Metanephros (tissue), 2 donors: Measurements from ENCODE around the genes FKBP15 and TNFSF8.

DNA sequence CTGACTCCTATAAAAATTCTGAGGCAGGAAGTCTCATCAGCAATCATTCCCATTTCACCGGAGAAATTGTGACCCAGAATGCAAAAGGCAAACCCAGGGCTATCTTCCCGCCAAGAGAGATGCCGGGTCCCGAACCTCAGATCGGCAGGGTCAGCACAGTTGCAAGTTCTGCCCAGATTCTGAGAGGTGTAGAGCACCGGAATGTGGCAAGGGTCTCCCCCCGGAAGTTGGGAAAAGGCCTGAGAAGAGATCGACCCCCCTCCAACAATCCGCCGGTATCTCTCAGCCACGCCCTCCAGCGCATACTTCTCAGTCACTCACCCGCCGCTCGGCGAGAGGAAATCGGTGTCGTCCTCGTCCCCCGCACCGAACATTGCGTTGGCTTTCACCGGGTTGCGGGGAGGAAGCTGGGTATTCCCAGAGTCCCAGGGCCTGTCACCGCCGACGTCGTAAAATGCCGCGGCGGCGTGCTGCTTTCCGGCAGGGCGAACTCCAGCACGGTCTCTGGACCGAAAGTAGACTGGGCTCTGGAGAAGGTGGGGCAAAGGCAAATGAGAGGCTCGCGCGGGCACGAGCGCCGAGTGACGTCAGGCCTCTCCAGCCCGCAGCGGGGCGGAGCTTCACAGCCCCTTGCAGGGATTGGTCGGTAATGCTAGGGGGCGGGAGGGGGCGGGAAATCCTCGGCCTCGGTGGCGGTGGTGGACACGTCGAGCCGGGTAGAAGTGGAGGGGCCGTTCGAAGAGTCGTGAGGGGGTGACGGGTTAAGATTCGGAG lies at the start of gene FKBP15:
FKBP15 (minus strand) TSS at position 408 of the 774 bp plus-strand sequence.
- RAMPAGE, long total RNA, result no peak

GRCh38 chr9:113373024-113373576 lies 3.7 kb downstream of the HDHD3 start:
- RAMPAGE, long total RNA, result no peak

- RAMPAGE, long total RNA, result no peak
Observed at GRCh38 chr9:113399631-113400287, 1.3 kb downstream of the ALAD start.

- RAMPAGE, long total RNA, result no peak
Observed at GRCh38 chr9:113455109-113455708, 8.3 kb upstream of the RGS3 start.

DNA sequence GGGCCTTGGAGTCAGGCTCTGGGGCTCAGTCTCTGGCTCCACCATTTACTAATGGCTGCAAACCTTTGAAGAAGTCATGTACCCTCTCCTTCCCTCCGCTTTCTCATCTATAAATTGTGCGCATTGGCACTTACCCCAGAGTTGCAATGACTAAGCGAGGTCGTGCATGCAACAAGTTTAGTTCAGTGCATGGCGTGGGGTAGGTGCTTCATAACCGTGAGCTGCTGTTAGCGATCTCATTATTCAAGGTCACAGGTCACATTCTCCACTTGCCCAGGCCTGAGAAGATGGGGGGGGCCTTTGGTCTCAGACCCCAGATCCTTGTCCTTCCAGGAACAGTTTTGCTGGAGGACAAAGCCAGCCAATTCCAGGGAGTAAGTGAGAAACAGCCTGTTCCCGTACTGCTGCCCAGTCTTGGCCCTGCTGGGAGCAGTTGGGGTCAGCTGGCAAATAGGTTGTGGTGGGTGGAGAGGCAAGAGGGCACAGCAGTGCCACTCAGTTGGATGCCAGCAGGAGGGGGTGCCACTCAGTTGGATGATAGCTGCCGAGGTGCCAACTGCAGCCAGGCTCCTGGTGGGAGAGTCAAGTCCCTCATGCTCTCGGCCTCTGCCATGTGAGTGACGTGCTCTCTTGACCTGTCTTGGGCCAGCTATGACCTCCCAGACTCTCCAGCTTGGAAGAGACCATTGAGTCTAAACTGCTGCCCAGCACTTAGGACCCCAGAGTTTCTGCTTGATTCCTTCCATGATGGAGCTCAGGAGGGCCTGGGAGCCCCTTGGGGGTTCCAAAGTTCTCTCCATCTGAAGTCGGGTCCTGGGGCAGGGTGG lies 136.9 kb downstream of the RGS3 start:
- RAMPAGE, long total RNA, result no peak

GRCh38 chr9:113626815-113627160 lies 163.3 kb downstream of the RGS3 start:
- RAMPAGE, long total RNA, result no peak

GRCh38 chr9:113675382-113676034 lies 200.6 kb upstream of the ZNF618 start:
- RAMPAGE, long total RNA, result no peak

DNA sequence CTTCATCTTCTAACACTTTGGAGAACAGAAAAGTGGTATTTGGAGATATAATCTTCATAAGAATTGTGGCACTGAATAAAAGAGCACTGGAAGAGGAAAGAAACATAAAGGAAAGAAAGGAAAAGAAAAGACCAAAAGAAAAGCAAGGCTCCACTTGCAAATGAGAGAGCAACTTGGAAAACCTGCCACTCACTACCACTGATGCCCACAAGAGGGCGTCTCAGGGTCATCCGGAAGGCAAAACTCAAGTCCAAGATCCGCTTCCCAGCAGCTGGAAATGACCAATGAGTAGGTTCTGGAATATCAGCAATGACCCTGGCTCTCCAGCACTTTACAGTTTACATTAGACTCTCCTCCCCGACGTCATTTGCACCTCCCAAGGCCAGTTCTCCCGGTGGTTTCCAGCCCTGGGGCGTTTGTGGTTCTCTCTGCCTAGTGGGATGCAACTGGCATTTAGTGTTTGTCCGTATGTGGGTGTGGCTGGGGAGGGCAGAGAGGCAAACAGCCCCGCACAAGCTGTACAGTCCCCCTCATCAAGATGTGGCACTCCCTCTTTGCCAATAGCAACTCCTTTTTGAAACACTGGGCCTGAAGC lies 193.8 kb upstream of the ZNF618 start:
- RAMPAGE, long total RNA, result no peak

DNA sequence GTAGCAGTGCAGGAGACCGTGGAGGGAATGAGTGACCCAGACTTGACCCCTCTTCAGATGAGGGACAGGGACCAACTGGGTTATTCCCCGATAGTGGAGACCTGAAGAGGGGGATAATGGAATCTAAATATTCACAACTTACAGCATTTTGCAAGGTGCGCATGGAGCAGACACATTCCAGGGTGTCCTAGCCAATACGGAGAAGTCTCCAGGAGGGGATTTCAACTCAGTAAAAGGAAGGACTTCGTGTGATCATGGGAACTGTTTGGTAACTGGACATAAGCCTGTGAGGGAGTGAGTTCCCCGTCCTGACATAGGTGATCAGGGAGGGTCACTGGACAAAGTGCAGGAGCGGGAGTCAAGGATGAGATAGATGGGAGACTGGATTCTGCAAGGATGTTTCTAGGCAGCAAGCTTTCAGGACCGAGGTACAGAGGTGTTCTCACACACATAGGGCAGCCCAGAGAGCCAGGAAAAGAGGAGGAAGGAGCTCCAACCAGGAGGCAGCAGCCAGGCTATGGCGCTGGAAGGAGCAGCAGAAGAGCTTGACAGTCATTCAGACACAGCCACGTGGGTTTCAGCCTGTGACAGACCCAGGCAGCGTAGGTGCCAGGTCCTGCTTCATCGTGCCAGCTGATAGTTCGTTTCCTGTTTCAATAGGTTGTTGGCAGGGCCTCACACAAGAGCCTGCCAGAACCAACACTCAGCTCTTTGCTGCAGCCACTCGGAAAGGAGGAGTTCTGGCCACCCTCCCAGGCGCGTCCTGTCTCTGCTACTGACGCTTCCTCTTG lies 84.2 kb downstream of the AMBP start:
- RAMPAGE, long total RNA, result no peak

DNA sequence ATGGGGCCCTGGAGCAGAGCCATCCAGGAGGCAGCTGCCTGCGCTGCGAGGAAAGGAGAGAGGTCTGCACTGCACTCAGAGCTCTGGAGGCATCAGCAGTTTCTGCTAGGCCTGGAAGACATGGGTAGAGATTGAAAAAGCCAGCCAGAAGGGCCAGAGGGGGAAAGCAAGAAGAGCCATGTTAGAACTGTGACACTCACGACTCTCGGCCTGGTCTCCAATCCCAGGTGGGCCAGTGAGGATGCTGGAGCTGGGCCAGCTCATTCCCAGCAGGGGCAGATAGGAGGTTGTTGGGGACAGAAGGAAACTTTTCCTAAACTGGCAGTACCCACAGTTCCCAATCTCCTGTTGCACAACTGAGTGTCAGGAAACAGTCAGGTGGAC lies 8.0 kb upstream of the ORM1 start:
- RAMPAGE, long total RNA, result no peak

DNA sequence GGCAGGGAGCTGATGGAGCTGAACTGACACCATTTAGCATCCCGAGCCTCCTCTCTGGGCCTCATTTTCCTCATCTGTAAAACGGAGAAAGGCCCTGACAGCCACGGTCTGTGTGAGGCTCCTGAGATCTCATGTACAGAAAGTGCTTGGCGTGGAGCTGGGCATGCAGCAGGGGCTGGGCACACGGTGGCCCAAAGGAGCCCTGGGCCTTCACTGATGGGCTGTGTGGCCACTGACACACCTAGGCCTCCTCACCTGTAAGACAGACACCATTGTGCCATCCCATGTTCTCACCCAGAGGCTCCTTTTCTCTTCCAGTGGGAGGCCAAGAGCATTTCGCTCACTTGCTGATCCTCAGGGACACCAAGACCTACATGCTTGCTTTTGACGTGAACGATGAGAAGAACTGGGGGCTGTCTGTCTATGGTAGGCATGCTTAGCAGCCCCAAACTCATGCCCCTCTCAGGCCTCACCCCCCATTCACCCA lies 1.6 kb downstream of the ORM1 start:
- RAMPAGE, long total RNA, result no peak

GRCh38 chr9:114327523-114328075 lies 2.1 kb upstream of the ORM2 start:
- RAMPAGE, long total RNA, result no peak

DNA sequence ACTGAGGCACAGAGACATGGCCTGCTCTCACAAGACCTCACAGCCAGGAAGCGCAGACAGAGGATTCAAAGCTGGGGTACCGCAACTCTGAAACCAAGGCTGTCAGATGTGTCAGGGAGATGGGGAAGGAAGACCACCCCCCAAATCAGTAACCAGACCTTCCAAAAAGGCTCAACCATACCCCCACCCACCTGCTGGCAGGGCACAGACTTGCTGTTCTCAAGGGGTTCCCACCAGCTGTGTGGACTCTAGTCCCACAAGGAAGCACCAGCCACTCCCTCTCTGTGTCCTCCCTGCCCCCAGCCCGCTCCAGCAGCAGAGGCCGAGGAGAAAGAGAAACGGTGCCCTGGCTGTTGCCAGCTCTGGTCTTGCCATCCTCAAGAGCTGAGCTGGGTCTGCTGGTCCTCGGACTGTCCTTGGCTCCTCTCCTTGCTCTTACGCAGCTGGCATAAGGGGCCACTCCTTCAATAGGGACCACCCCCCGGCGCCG lies 740 bp downstream of the AKNA start:
- RAMPAGE, long total RNA, result no peak

- RAMPAGE, long total RNA, result no peak
Observed at GRCh38 chr9:114586886-114587258, 697 bp upstream of the ATP6V1G1 start.

DNA sequence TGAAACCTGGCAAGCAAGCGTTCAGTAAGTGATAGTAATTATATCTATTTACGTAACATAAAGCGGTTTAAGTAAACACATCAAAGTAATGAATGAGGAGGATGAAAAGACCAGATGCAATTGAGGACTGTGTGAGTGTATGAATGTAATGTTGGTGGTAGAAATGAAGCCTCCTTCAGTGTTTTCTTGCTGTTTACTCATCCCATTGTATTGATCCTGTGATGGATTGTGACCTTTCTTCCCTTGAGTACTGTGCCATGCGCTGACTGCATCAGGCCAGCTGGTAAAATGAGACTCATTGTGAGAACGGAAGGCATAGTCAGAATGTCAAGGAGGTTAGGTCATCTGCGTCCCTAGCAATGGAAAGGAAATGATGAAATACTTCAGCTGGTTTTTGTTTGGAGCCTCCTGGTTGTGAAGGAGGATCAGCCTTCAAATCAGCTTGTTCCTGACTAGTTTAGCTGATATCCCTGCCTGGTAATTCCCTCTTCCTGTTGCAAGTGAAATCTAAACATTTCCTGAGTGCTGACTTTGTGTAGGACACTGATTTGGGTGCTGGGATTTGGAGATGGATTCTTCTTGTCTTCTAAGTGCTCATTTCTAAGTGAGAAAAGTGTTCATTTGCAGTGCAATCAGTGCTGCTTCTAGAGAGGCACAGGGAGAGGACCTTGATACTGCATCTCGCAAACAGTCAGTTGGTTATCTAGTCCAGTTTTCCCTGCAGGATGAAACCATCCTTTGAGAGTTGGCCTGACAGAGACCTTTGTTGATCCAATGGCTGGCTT lies 35.5 kb downstream of the TNFSF8 start:
- RAMPAGE, long total RNA, result no peak

DNA sequence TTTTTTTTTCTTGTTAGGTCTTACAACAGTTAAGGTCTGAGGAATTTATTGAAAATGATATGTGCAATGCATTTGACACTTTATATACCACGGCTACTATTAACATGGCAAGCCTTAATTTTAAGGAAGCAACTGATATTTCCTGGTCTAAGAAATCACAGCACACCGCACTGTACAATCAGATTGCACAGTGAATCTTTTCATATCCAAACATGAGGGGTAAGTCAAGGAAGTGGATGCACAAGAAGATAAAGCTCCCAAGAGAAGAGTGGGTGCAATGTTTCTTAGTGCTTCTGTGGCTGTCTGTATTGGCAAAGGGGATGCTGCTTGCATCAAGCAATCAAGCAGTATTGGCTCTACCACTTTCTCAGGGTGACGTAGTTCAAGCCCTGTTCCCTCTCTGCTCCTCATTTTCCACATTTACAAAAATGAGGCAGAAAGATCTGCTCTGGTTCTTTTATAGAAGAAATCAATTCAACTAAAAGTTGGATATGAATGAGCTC lies 2.4 kb downstream of the TNFSF8 start:
- RAMPAGE, long total RNA, result no peak

DNA sequence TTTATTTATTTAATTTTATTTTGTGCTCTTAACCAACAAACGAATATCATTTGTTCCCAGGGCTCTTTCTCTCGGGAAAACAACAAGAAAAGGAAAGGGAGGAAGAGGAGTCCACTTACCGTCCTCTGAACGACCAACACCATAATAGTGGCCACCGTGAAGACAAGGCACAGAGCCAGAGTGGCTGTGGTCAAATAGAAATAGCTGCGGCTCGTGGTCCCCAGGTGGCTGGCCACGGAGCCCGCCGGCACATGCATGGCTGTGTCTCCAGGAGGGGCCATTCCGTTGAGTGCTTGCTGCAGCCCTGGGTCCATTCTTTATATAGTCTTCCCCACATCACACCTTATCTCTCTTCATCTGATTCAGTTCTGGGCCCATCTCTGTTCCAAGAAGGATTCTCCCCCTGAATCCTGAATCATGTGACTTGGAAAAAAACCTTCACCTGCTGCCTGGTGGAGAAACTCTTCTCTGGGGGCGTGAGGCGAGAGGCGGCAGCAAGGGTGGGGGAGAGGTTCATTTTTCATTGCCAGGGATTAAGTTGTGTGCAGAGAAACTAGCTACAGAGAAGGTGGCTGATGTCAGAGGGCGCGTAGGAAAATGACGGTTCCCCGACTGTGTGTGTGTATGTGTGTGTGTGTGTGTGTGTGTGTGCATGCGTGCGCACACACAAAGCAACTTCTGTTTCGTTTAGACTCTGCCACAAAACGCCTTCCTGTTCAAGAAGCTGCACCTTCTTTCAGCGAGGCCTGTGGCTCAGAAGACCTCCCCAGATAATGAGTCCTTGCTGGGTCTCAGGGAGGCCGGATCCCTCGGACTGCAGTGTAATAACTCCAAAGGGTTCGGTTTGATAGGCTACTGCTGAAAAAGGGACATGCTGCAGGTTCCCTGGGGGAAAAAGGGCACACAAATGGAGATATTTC lies at the start of gene TNFSF8:
TNFSF8 (minus strand) TSS at position 602 of the 920 bp plus-strand sequence.
- RAMPAGE, long total RNA, result no peak

GRCh38 chr9:115211796-115212298 lies 93.9 kb upstream of the TNC start:
- RAMPAGE, long total RNA, result no peak

- RAMPAGE, long total RNA, result no peak
Observed at GRCh38 chr9:115295550-115296200, 177.7 kb upstream of the TNC start.

- RAMPAGE, long total RNA, result no peak
Observed at GRCh38 chr9:116395258-116395768, 241.7 kb downstream of the PAPPA start.